ENCODE data around the genes MPZL2, IFT46 and PHLDB1.

DNA sequence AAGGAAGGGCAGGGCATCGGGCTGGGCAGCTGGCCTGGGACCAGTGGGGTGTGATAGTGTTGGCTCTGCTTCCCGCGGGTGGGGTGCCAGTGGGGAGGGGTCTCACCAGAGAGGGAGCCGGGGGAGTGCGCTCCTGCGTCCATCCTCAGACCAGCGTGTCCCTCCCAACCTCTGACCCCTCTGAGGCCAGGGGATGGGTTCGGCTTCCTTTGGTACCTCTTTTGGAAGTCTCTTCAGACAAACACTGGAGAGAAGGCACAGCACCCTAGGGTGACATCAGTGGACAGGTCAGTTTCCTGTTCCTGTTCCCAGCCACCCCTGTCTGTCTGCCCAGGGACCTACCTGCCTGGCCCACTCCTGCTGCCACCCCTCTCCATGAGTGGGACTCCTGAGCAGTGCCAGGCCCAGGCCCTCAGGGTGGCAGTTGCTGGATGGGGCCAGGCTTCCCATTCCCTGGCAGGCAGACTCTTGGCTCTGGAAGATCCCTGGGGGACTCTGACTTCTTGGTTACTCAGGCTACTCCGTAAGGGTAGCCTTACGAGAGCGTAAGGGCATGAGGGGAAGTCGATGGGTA lies 2.6 kb downstream of the TAGLN start:
- PRO-cap, 3 experiments: no peak in any of the 3 experiments
- RAMPAGE, long total RNA: no peak
- RRBS, 2 experiments: no CpG with 5 or more reads among the region's 12 CpGs

- PRO-cap, 3 experiments: no peak in any of the 3 experiments
- RAMPAGE, long total RNA: no peak
- RRBS, 2 experiments: no CpG with 5 or more reads among the region's 10 CpGs
Measured at GRCh38 chr11:117691503-117691922, 105.5 kb downstream of the DSCAML1 start.

GRCh38 chr11:117812399-117813125 lies 12.0 kb downstream of the FXYD2 start:
- PRO-cap, 3 experiments: no peak in any of the 3 experiments
- RAMPAGE, long total RNA: no peak
- RRBS, 2 experiments: no CpG with 5 or more reads among the region's 12 CpGs

- PRO-cap, 3 experiments: no peak in any of the 3 experiments
- RAMPAGE, long total RNA: no peak
- RRBS, 2 experiments: no CpG with 5 or more reads among the region's 7 CpGs
Measured at GRCh38 chr11:117879844-117880421, 3.5 kb upstream of the FXYD6 start.

DNA sequence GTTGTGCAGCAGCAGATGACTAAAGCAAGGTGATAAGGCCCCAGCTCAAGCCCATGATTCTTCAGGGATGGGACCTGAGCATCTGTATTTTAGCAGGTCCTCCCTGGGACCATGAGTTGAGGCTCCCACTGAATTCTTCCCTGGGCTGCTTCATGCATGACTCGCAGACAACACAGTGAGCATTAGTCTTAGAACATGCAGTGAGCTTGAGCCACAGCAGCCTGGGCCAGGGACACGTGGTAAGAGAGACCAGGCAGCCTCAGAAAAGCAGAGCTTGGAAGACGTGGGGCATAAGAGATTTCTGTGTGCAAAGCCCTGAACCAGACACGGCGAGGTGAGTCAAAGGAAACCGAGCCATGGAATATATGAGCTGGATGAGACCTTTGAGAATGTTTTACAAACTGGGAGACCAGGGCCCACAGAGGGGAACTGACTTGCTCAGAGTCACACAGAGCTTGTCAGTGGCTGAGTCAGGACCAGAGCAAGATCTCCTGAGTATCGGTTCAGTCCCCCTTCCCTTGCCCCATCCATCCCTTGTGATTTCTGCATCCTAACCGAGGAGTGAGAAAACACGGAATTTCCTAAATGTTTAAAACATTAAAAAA lies 8.5 kb upstream of the FXYD6 start:
- PRO-cap, 3 experiments: no peak in any of the 3 experiments
- RAMPAGE, long total RNA: no peak
- RRBS, 2 experiments: no CpG with 5 or more reads among the region's 9 CpGs

DNA sequence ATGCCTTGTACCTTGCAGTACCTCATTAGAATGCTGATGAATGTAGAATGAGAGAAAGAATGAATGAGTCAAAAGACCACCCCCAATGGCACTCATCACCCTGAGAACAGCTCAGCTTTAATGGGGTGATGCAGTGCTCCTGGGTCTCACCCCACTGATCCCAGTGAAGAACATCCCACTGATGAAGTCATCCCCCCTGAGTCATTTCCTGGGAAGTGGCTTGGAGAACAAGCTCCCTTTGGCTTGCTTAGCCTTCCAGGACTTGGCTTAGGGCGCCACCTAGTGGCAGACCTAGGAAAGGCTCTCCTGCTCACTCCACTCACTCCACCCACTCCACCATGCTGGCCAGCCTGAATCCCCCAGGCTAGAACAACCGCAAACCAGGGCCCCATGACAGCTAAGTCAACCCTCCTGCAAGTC lies 17.6 kb upstream of the TMPRSS13 start:
- PRO-cap, 3 experiments: no peak in any of the 3 experiments
- RAMPAGE, long total RNA: no peak
- RRBS, 2 experiments: no CpG with 5 or more reads among the region's 2 CpGs

DNA sequence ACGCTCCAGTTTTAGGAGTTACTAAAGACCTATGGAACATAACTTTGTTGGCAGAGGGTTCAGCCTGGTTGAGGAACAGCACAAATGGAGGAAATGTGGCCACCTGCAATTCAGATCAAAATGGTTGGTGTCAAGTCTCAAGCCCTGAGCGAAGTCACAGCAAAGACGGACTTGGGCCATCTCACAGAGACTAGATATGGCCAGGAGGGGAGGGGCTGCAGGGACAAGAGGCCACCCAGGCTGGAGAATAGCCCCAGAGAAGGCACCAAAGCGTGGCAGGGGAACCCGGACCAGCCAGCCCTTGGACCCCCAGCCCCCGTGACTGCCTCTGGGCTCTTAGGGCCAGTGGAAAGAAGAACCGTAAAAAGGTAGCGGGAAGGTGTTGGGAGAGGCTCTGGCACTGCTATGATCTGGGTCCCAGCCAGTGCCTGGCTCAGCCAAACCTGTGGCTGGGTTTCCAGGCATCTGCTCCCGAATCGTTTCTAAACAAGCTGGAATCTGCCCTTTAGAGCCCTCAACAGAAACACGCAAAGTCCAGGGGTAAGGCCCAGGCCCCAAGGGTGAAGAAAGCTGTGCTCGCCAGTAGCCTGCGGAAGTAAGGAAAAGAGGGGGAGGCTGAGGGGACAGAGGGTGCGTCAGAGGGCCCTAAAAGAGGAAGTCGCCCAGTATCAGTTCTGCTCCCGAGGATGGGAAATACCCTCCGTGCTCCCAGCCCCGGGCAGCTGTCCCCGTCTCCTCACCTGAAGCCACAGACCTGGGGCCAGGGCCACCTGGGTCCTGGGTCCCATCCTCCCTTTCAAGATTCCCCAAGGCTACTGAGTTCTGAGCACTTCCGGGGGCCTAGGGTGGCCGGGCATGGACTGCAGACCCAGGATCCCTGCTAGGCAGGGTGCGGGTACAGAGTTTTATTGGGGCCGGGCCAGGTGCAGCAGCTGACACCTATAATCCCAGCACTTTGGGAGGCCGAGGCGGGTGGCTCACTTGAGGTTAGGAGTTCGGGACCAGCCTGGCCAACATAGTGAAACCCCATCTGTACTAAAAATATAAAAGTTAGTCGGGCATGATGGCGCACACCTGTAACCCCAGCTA lies 24.6 kb downstream of the IL10RA start:
- PRO-cap, 3 experiments: no peak in any of the 3 experiments
- RAMPAGE, long total RNA: no peak
- RRBS, 2 experiments: 58 to 61% methylated on average over 6 of the region's 28 CpGs

DNA sequence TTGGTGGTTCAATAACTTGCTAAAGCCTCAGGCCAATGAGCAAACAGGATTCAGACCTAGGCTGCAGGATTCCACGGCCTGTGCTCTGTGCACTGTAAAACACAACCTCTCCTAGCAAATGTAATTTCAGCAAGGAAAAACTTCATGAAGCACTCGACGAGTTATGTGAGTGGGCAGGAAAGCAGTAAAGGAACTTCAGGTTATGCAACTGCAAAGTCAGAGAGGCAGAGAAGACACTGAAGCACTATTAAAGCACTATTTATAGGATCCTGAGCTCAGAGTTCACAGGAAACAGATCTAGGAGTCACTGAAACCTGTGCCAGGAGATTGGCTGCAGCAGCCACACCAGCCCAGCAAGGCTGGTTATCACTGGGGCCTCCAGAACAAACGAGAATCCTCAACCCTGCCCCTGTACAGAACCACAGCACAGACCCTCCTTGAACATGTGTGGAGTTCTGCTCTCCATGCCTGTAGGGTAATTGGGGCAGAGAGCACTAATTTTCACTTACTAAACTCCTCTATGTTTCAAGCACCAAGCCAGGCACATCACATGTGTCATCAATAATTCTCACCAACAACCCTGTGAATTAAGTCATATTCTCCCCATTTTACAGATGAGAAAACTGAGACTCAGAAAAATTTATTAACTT lies 2.4 kb downstream of the SMIM35 start:
- PRO-cap, 3 experiments: no peak in any of the 3 experiments
- RAMPAGE, long total RNA: no peak
- RRBS, 2 experiments: no CpG with 5 or more reads among the region's 4 CpGs

GRCh38 chr11:118100198-118100594 lies 13.4 kb upstream of the SMIM35 start:
- PRO-cap, 3 experiments: no peak in any of the 3 experiments
- RAMPAGE, long total RNA: no peak
- RRBS, 2 experiments: no CpG with 5 or more reads among the region's 5 CpGs

DNA sequence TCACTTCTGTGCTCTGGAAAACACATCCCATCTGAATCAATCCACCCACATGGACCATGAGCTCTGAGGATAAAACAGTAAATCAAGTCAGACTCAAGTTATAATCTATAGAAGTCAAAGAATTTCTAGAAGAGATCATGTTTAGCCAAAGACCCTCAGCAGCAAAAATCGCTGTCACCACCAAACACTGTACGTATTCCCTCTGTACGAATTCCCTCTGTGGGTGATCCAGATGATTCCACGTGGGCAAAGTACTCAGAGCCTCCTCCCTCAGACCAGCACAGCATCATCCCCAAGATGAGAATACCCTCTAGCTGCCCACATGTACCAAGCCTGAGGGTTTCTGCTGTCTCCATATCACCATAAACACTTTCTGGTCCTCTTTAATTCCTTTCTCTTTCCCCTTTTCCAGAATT lies 18.9 kb downstream of the JAML start:
- PRO-cap, 3 experiments: no peak in any of the 3 experiments
- RAMPAGE, long total RNA: no peak
- RRBS, 2 experiments: no CpG with 5 or more reads among the region's 4 CpGs

- PRO-cap, 3 experiments: no peak in any of the 3 experiments
- RAMPAGE, long total RNA: no peak
- RRBS, 2 experiments: no CpG with 5 or more reads among the region's 2 CpGs
Measured at GRCh38 chr11:118263562-118263968, 532 bp downstream of the MPZL2 start.

DNA sequence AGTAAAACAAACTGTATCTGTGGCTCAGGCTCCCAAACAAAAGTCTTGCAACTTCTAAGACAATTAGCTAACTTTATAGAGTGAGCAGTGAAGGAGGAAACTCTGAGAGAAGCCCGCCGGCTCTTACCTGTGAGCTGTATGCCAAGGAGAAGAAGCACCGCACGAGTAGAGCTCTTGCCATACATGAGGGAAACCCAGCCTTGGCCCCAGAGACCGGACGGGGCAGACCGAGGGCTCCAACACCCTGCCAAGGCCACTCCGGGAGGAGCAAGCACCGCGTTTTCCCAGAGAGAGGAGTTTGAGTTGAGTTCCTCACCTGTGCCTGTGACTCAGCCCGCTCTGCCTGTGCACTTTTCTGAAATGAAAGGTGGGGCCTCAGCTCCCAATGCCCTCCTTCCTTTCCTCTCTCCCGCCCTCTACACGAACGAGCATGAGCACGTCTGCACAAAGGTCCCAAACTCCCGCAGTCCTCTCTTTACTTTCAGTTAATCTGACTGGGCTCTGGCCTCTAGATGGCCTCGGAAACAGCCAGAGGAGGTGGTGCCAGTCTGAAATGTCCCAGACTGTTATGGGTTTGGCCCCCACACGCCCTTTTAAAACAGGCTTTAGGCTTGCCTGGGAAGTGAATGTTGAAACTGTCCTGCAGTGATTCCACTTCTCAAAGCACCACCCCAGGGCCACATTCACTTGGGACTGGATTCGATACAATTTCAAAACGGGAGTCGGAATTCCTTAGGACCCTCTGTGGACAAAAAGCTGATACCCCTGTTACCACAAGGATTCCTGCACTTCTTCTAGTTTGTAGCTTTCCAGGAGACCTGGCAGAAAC lies at the start of gene MPZL2:
MPZL2 (minus strand) TSS at position 329 of the 829 bp plus-strand sequence.
- PRO-cap, 3 experiments: peak in 2 of 3 experiments; most common minus-strand start position 326 of the sequence (in 1)
- RAMPAGE, long total RNA: no peak
- RRBS, 2 experiments: 5 to 6% methylated on average over 5 of the region's 21 CpGs

DNA sequence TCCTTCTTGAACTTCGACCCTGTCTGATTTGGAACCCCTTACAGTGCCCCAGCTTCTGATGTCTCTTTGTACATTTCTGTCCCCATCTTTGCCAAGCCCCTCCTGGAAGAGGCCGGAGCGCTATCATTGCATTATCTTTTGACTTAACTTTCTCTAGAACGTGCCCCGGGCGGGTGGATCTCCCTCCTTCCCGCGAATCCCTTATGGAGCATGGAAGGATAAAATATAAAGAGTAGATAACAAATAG lies 339 bp downstream of the UBE4A start:
- PRO-cap, 3 experiments: no peak in any of the 3 experiments
- RAMPAGE, long total RNA: no peak
- RRBS, 2 experiments: 0% methylated on average over 2 of the region's 8 CpGs; no CpG with 5 or more reads in 1 of the 2 experiments

DNA sequence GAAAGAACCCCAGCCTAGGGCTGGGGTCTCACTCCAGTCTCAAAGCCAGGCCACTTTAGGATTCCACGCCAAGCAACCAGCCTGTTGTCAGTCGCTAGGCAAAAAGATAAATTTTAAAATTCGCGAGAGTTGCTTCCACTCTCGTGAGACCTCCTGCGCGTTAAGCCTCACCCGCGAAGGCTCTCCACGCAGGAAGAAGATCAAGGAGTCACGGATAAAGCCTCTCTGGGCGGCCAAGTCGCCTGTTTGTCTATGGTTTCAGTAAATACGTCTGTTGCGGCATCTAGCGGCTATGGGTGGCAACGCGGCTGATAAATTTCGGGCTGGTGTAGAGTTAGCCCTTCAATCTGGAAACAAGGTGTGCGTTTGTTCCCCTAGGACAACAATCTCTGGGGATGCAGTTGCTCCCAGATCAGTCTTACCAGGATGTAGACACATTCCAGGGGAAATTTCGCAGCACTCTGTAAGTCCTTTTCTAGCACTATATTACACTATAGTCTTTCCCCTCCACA lies at the start of gene IFT46:
IFT46 (minus strand) TSS at position 108 of the 512 bp plus-strand sequence.
- PRO-cap, 3 experiments: peak in 1 of 3 experiments; most common plus-strand start position 191 of the sequence (in 1); most common minus-strand start position 184 of the sequence (in 1)
- RAMPAGE, long total RNA: start-site peak on the minus strand centred at position 188 of the sequence, 30 bp wide, 52 and 12 reads in 2 replicates
- RRBS, 2 experiments: no CpG with 5 or more reads among the region's 21 CpGs

DNA sequence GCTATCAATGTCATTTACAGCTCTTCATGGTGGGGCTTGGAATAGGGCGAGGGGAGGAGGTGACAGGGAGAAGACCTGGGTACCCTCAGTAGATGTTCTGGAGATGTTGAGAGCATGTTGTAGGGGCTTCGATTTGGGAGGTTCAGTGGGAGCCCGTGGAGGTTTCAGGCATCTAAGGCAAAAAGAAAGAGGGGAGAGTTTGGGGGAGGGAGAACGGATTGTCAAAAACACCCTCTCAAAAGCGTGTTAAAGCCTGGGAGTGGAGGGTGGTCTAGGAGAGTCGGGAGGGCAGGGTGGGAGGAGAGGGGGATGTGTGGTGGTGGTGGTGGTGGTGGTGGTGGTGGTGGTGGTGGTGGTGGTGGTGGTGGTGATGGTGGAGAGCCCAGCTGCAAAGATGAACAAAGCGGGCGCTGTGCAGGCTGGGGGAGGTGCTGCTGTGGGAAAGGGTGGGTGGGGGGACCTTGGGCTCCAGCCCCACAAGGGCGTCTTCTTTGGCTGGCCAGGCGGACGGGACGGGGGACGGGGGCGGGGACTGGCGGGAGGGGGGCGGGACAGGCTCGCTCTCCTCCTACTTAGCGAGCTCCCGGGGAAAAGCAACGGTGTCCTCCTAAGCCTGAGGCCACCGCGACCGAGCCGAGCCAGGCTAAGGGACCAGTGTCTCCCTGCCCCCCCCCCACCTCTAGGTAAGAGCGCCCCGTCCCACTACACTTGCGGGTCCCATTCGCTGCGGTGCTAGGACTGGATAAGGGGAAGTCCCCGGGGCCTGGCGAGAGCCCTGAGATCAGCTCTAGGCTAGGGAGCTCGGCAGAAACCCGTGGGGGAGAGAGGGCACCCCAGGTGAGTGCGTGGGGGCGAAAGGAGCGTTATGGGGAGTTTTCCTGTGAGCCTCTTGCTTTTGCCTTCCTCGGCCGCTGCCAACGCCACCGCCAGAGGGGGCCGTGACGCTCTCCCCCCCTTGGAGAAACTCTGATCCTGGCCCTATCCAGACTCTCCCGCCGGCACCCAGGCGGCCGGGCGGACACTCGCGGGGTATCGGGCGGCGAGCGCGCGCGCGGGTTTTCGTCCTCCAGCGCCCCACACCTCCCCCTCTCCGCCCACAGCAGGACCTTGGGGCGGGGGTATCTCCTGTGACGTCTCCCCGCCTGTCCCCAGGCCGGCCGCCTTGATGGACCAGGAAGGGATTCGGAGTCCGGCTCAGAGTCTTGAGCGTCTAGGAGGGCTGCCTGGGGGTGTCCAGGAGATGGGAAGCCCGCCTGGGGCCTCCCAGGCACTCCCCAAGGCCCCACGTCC lies at the start of gene PHLDB1:
PHLDB1 (plus strand) TSS at position 599 of the 1,290 bp plus-strand sequence.
- PRO-cap, 3 experiments: peak in 3 of 3 experiments; most common plus-strand start position 985 of the sequence (in 3); most common minus-strand start position 1,092 of the sequence (in 2)
- RAMPAGE, long total RNA: start-site peak on the plus strand centred at position 590 of the sequence, 104 bp wide, 35 and 79 reads in 2 replicates
- RRBS, 2 experiments: 0 to 3% methylated on average over 3 of the region's 70 CpGs

DNA sequence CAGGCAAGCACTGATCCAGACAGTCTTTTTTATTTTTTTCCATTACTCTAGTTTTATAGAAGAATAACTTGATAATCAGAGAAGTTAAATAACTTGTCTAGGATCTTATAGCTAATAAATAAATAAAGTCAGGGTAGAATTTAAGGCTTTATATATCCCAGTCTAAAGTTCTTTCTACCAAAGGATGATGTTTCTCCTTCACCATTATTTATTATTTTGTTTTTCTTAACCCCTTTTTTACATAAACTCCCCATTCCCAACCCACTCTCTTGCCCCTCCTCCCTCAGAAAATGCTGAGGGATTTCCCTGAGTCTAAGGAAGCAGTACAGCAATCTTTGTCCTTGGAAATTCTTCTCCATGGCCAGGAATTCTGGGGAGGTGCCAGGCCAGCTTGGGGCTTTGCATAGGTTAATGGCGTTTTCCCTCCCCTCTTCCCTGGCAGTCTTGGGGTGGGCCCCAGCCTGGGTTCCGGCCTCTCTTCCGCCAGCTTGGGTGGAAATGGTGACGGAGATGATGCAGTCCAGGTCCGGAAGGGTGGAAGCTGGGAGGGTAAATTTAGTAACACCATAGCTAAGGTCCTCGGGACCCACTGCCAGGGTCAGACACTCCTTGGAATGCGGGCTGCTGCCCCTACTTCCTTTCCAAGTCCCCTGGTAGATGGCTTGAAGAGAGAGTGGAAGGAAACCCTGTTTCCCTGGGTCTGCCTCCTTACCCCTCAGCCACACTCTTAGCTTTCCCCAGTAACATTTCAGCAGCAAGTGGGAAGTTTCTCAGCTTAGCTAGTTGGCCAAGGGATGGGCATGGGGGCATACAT lies 4.9 kb downstream of the PHLDB1 start:
- PRO-cap, 3 experiments: peak in 2 of 3 experiments; most common plus-strand start position 573 of the sequence (in 2); most common minus-strand start position 322 of the sequence (in 1)
- RAMPAGE, long total RNA: no peak
- RRBS, 2 experiments: 19 to 21% methylated on average over 4 of the region's 7 CpGs

DNA sequence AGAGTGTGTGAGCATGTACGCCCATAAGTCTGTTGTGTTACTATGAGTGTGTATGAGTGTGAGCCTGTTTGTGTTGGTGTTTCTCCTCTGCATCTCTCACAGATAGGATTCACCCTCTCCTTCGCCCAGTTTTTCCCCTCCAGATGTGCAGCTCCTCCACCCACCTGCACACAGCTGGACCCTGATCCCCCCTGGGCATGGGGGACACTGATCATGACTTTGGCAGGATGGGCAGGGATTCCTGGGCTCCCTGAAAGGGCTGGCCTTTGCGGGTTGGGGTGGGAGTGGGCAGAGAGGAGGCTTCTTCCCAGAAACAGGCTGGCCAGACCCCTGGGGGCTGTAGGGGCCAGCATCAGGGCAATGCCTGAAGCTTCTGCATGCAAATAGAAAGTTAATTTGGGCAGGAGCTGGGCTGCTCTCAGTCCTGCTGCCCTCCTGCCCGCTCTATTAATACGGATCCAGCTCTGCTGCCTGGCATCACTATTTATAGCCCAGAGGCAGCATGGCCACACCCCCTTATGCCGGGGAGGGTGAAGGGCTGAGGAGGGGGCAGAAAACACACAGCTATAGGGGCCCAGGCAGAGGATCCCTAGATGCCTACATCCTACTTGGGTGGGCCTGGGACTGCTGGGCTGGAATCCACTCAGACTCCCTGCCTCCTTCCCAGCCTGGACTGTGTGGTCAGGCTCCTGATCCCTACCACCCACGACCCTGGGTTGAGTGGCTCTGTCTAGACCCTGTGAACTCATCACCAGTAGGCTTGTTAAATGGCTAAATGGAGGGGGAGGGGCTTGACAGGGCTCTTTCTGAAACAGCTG lies 14.8 kb downstream of the PHLDB1 start:
- PRO-cap, 3 experiments: peak in 2 of 3 experiments; most common plus-strand start position 534 of the sequence (in 1); most common minus-strand start position 452 of the sequence (in 1)
- RAMPAGE, long total RNA: no peak
- RRBS, 2 experiments: no CpG with 5 or more reads among the region's 7 CpGs

DNA sequence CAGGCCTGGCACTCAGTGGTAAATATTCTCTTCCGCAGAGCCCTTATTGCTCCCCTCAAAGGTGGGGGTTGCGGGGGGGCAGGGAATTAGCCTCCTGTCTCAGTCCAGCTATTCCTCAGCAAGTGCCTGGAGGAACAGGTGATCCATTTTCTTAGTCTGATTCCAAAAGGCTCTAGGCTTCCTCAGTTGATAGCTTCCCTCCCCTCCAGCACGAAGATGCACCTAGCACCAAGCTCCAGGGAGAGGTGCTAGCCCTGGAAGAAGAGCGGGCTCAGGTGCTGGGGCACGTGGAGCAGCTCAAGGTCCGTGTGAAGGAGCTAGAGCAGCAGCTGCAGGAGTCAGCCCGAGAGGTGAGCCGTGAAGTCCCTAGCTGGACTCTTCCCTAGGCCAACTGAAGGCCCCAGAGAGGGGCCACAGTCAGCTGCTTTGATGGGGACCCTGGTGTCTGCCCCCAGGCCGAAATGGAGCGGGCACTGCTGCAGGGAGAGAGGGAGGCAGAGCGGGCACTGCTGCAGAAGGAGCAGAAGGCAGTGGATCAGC lies 24.4 kb downstream of the PHLDB1 start:
- PRO-cap, 3 experiments: no peak in any of the 3 experiments
- RAMPAGE, long total RNA: no peak
- RRBS, 2 experiments: no CpG with 5 or more reads among the region's 11 CpGs

DNA sequence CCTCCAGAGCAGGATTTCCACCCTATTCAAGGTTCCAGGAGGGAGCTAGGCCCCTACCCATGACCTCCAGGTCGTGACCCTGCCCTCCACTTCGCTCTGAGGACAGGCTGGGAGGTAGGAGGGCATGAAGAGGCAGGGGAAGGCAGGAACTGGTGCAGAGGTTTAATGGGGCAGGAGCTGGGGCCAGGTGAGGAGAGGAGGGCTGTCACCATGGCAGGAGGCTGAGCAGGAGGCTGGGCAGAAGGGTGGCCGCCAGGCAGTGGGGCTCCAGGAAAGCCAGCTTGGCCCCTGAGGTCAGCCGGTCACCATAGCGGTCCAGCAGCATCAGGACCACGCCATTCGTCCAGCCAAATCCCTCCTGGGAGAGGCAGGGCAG lies 21.4 kb downstream of the TREH start:
- PRO-cap, 3 experiments: no peak in any of the 3 experiments
- RAMPAGE, long total RNA: no peak
- RRBS, 2 experiments: no CpG with 5 or more reads among the region's 7 CpGs

DNA sequence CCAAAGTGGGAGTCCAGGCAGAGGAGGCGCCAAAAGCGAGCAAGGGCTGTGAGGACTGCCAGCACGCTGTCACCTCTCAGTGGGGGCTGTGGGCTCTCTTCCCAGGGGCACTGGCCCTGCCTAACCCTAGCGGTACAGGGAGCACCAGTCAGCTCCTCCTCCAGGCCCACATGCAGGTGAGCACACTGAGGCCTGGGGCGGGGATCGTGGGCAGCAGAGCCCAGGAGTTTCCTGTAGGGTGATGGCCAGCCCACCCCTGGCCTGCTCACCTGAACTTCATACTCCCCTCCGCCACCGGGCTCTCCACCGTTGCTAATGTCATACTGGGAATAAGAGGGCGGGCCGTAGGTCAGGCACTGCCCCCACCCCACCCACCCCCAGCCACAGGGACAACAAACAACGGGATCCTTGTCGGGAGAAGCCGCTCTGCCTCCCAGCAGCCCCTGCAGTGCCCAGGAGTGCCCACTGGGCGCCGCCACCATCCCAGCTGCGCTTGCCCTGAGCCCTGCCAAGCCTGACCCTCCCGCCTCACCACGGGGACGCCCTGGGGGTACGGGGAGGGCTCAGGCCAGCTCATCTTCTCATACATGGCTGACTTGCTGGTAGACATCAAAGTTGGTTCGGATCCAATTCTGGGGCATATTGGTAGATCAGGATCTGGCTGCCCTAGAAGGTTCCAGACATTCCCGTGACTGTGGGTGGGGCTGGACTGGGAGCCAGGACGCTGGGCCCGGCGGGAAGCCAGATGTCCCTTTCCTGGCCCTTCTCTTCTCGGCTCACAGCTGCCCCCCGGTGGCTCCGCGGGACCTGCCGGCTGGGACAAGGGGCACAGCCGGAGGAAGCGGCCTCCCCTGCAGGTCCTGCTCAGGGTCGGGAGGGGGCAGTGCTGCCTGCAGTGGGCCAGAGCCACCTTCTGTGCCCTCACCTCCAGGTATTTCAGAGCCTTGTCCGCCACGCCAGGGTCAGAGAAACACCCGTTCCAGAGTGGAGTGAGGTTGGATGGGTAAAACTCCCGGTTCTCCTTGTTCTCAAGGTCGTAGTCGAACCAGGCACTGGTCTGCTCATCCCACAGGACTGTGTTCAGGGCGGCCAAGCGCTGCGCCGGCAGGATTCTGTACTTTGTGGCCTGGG lies 10.4 kb upstream of the TREH start:
- PRO-cap, 3 experiments: no peak in any of the 3 experiments
- RAMPAGE, long total RNA: no peak
- RRBS, 2 experiments: 30 to 31% methylated on average over 9 of the region's 44 CpGs